Right cardiac atrium (tissue), 1 donor: ENCODE data around the genes FLVCR2 and TTLL5.

GRCh38 chr14:75294243-75295036 lies 15.8 kb downstream of the FOS start:
- PRO-cap, result bidirectional peak, plus-strand start at chr14:75294404, minus-strand start at chr14:75294069; unidirectional peak, plus-strand start at chr14:75294700

- PRO-cap, result no peak
Measured at GRCh38 chr14:75428853-75429348, 1.1 kb downstream of the JDP2 start.

DNA sequence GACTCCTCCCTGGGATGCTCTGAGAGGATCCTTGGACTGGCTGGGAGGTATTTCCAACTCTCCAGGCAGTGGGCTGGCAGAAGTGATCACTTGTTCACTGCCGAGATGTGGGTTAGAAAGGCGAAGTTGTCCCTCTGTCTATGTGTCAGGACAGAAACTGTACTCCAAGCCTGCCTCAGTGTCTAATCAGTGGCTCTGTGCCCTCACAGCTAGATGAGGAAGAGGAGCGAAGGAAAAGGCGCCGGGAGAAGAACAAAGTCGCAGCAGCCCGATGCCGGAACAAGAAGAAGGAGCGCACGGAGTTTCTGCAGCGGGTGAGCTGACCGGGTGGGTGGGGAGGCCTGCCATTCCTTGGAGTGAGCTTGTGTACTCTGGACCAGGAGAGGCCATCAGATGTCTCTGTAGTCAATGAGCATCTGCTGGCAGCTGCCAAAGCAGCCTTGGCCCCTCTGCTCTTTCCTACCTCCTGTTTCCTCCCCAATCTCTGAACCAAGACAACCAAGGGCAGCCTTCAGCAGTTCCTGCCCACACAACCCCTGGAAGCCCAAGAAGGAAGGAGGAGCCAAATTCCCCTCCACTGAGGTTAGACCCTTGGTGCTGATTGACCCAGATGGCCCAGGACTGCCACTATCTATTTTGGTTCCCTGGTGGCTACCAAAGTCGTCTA lies 33.5 kb downstream of the JDP2 start:
- PRO-cap, result no peak

GRCh38 chr14:75515626-75516028 lies 6.6 kb upstream of the BATF start:
- PRO-cap, result no peak

GRCh38 chr14:75543242-75543728 lies 21.0 kb downstream of the BATF start:
- PRO-cap, result no peak

DNA sequence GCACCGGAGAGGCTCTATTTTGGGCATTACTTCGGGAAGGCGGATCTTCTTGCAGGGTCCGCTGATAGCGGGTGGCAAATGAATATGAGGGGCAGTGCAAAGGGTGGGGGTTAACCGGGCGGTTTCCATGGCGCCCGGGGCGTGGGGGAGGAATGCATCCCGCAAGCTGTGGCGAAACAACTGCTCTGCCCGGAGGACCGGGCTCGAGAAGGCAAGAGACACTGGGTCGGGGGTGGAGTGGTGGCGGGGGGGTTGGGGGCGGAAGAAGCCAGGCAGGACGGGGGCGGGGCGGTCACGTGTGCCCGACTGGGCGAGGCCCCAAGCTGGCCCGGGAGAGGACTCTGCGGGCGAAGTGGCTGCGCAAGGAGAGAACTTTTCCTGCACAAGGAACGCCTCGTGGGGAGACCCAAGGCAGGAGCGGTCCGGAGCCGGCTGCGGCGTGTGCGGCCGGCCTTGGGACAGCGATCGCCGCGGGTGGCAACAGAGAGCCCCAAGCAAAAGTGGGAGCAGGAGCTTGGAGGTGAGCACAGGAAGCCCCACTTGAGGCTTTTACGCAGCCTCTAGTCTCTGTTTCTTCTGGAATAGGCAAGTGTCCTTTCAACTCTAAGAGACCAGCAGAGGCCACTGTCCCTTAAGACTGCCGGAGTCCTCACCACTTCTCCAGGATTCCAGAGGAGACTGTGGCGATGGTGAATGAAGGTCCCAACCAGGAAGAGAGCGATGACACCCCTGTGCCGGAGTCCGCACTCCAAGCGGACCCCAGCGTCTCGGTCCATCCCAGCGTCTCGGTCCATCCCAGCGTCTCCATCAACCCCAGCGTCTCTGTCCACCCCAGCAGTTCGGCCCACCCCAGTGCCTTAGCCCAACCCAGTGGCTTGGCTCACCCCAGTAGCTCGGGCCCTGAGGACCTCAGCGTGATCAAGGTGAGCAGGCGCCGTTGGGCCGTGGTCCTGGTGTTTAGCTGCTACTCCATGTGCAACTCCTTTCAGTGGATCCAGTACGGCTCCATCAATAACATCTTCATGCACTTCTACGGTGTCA lies at the start of gene FLVCR2:
Gene FLVCR2 (plus strand): TSS at position 334 of the 1,041 bp plus-strand sequence.
- PRO-cap, result bidirectional peak, plus-strand start at position 339 of the sequence, minus-strand start at position 205 of the sequence

- PRO-cap, result no peak
Measured at GRCh38 chr14:75604925-75606045, 26.9 kb downstream of the FLVCR2 start.

- PRO-cap, result no peak
Measured at GRCh38 chr14:75619595-75619905, 41.1 kb downstream of the ERG28 start.

GRCh38 chr14:75645994-75646665 lies 14.5 kb downstream of the ERG28 start:
- PRO-cap, result no peak

GRCh38 chr14:75646750-75647234 lies 13.9 kb downstream of the ERG28 start:
- PRO-cap, result no peak

DNA sequence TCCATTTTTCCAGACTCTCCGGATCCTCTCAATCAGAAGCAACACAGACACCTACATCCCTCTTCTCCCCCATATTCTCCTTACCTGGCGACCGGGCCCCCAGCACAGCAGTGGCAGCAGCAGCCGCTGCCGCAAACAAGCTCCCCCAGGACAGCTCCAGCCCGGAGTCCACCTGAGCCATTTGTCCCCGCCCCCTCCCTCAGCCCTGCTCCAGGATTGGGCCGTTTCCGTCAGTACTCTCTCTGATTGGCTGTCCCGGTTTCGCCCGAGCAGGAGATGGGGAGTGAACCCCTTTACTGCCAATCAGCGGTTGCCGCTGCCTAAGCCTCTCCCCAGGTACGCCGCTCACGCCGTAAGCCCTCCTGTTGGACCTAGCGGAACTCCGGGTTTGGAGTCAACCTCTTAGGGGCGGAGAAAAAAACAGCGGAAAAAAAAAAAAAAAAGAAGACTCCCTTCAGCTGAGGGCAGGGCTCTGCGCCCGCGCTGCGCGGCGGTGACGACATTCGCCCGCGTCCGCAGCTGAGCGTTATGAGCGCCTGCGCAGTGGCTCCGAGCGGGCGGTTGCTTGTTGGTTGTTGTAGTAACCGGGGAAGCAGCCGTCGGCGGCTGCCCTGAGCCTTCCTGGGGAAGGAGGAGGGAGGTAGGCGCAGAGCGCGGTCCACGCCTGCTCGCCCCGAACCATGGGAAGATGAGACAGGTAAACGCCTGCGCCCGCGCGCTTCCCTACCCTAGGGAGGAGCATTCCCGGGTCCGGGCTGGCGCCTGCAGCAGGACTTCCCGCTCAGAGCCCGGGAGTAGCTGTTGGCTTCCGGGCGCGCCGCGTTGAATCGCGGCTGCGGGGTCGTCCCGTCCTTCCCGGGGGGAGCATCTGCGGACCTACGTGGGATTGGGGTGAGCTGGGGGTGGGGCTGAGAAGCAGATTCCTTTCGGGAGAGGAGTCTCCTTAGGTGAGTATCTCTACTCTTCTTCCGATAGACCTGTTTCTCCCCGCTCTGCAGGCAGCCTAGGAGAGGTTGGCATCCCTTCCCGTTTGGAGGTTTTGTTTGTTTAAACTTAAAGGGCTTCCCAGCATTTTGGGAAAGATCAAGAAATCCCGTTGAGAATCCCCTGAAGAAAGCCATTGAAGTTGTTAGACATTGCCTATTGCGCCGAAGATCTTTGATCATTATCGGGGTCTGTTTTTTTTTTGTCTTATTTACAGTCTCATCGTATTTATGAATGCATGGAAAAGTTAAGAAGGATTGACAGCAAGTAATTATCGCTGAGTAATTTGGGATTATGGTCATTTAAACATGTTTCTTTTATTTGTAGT lies at the start of gene TTLL5:
Gene TTLL5 (plus strand): TSS at position 556 of the 1,312 bp plus-strand sequence.
- PRO-cap, result bidirectional peak, plus-strand start at position 467 of the sequence, minus-strand start at position 137 of the sequence; bidirectional peak, plus-strand start at position 502 of the sequence, minus-strand start at position 495 of the sequence; bidirectional peak, plus-strand start at position 628 of the sequence, minus-strand start at position 530 of the sequence; bidirectional peak, plus-strand start at position 794 of the sequence, minus-strand start at position 829 of the sequence

GRCh38 chr14:76329528-76330164 lies 46.3 kb upstream of the ESRRB start:
- PRO-cap, result no peak

DNA sequence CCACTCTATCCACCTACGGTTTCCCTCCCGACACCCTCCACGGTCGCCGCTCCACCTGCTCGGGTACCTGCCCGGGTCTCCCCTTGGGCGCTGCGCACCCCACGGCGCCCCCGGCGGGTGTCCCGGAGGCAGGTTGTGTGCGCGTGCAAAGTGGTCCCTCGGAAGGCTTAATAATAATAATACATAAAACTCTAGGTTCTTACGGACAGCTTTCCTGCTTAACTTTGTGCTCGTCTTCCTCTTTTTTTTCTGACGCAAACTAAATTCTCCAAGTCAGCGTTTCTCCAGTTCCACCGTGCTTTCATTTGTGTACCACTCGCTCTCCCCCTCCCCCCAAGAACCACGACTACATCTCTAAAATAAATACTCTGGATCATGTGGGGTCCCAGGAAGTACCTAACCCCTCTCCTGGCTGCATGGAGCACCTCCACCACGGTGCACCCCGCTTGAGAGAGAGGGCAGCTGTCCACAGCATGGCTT lies 1.4 kb downstream of the ESRRB start:
- PRO-cap, result no peak

- PRO-cap, result no peak
Measured at GRCh38 chr14:76715056-76715983, 45.9 kb upstream of the VASH1 start.

- PRO-cap, result no peak
Measured at GRCh38 chr14:76836005-76836434, 9.8 kb downstream of the LRRC74A start.

GRCh38 chr14:76837500-76837996 lies 11.3 kb downstream of the LRRC74A start:
- PRO-cap, result no peak

DNA sequence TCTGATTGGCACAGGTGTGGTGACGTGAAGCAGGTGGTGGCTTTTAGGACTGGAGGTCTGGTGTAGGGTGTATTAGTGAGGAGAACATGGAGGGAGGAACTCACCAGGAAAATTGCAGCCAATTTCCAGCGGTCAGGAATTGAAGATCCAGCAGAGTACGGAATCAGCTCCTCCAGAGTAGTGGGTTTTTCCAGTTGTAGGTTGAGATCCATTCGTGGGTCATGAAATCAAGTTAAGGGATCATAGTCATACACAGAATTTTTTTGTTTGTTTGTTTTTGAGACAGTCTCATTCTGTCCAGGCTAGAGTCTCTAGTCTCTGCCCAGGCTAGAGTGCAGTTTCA lies 68.3 kb downstream of the IRF2BPL start:
- PRO-cap, result no peak

DNA sequence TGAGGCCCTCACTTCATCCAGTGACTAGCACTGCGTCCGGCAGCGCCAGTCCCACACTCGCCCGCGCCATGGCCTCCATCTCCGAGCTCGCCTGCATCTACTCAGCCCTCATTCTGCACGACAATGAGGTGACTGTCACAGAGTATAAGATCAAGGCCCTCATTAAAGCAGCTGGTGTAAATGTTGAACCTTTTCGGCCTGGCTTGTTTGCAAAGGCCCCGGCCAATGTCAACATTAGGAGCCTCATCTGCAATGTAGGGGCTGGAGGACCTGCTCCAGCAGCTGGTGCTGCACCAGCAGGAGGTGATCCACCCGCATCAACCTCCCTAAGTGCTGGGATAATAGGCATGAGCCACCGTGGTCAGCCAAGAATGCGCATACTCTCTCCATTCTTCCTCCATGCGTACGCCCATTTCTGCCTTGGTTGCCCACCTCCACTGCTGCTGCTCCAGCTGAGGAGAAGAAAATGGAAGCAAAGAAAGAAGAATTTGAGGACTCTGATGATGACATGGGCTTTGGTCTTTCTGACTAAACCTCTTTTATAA lies 59.8 kb downstream of the IRF2BPL start:
- PRO-cap, result no peak

- PRO-cap, result no peak
Measured at GRCh38 chr14:77021992-77022810, 6.3 kb downstream of the IRF2BPL start.

- PRO-cap, result no peak
Measured at GRCh38 chr14:77059368-77059956, 31.0 kb upstream of the IRF2BPL start.